Metastatic Liver Carcinoma in the Adrenal Gland (tissue), 2 donors: ENCODE measurements around the genes OR6Y1, OR6K6, PYHIN1, AIM2 and FCRL6.

- PRO-cap, 2 experiments: no peak in any of the 2 experiments
Observed at GRCh38 chr1:157996368-157996866, 3.0 kb downstream of the KIRREL1 start.

- PRO-cap, 2 experiments: no peak in any of the 2 experiments
Observed at GRCh38 chr1:158097464-158097779, 30.7 kb downstream of the SMIM42 start.

GRCh38 chr1:158147547-158148380 is 19.7 kb upstream of the SMIM42 start:
- PRO-cap, 2 experiments: no peak in any of the 2 experiments

DNA sequence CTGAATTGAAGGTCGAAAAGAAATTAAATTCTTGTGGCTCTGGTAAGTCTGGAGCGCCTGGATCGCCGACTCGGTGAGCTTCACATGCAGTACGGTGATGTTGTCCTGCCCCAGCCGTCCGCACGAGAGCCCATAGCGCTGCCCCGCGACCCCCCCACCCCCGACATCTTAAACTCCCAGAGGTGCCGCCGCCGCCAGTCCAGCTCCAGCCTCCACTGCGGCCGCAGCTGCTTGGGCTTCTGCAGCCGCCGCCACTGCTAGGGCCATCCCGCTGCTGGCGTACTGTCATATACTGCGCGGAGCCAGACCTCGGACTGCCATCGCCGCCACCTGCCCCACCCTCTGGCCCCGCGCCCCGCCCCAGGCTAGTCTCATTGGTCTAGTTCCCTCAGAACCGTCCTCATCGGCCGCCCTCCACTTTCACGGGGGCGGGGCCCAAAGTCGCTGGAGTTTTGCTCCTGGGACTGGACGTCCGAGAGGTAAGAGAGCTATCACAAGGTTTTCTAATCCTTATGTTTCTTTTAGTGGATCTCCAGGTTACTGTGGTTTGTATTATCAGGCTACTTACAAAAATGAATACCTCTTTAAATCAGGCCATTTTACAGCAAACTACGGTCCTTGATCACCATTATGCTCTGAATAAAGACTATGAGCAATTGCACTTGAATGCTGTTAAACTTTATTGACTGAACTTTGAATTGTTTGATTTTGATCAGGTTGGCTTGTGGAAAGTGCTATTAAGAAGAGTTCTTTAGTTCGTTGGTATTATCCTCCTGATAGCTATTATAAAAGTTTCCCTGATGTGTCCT is 2.9 kb upstream of the CD1D start:
- PRO-cap, 2 experiments: peak in 2 of 2 experiments; most common plus-strand start position 467 of the sequence (in 2); most common minus-strand start position 284 of the sequence (in 2)

DNA sequence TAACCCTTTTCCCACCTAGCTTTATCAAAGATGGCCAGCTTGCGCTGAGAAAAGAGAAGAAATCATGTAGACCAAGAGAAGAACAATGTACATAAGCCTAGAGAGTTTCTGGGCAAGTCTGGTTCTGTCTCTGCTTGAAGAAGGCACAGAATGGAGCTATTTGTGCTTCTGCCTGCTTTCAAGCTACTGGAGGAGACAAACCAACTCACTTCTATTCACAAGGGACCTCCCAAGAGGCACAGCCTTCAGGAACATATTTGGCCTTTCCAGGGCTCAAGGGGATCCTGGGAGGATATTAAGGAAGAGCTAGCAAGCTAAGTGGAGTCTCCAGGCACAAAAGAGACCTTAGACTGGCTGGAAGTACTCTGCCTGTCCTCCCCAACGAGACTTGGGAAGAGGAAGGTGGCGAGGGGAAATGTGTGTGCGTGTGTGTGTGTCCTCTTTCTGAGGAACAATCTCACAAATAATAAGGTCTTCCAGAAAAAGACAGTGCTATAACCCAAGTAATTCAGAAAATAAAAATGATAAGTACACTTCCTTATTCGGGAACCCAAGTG is at the start of gene OR6Y1:
Gene OR6Y1 (minus strand): TSS at position 124 of the 557 bp plus-strand sequence.
- PRO-cap, 2 experiments: no peak in any of the 2 experiments

- PRO-cap, 2 experiments: no peak in any of the 2 experiments
Observed at GRCh38 chr1:158754462-158755019, at the start of gene OR6K6. Gene OR6K6, plus strand, starts transcription at chr1:158754720.

DNA sequence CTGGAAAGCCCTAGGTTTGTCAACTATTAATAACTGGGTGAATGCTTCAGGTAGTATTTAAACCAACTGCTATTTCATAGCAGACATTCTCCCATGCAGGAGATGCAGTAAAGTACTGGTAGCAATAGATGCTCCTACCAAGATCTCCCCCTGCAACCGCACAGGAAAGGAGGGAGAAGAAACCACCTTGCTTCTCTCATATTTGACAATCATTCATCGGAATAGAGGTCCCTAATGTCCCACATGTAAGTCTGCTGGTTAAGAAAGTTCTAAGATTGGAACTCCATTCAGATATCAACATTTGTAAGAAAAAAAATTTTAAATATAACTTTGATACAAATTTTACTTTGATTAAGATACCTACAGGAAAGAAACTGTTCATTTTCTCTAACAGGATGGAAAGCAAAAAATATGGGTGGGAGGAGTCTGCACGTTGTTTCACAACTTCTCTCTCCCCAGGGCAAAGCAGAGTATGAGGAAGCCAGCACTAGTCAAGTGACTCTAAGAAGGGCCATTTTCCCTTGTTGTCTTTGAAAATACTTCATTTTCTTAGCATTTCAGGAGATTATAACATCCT is at the start of gene PYHIN1:
Gene PYHIN1 (plus strand): TSS at position 468 of the 577 bp plus-strand sequence.
- PRO-cap, 2 experiments: peak in 2 of 2 experiments; most common plus-strand start position 463 of the sequence (in 2)

GRCh38 chr1:158952424-158952934 is 21.1 kb downstream of the PYHIN1 start:
- PRO-cap, 2 experiments: no peak in any of the 2 experiments

DNA sequence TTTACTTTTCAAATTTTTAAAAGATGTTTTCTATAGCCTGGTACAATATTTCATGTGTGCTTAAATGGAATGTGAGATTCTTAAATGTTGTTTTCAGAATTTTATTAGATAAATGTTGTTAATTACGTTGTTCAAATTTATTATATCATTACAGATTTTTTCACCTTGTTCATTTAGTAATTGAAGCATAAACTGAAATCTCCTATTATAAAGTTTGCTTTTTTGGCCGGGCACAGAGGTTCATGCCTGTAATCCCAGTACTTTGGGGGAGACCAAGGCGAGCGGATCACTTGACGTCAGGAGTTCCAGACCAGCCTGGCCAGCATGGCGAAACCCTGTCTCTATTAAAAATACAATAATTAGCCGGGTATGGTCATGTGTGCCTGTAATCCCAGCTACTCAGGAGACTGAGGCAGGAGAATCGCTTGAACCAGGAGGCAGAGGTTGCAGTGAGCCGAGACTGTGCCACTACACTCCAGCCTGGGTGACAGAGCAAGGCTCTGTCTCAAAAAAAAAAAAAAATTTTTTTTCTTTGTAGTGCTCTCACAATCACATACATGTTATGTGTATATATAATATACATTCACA is 1.3 kb downstream of the IFI16 start:
- PRO-cap, 2 experiments: no peak in any of the 2 experiments

GRCh38 chr1:159076713-159077952 is at the start of gene AIM2:
Gene AIM2, minus strand, starts transcription at chr1:159076766.
- PRO-cap, 2 experiments: peak in 2 of 2 experiments; most common minus-strand start chr1:159077221 (in 2)

- PRO-cap, 2 experiments: no peak in any of the 2 experiments
Observed at GRCh38 chr1:159188101-159188800, 16.4 kb upstream of the ACKR1 start.

GRCh38 chr1:159202210-159202936 is 2.3 kb upstream of the ACKR1 start:
- PRO-cap, 2 experiments: no peak in any of the 2 experiments

DNA sequence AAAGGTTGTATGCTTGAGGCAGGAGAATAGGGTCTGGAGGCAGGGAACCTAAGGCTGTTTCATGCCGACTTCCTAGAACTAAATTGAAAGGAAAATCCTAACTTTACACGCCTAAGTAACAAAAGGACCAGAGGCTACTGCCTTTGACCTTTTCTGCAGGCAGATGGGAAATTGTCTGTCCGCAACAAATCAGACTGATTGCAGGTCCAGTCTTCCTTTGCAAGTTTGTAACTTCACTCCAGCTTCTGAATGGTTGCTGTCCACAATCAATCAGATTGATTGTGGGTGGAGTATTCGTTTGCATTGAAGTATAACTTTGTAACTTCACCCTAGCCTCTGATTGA is 25.5 kb downstream of the OR10J1 start:
- PRO-cap, 2 experiments: peak in 2 of 2 experiments; most common minus-strand start position 200 of the sequence (in 2)

- PRO-cap, 2 experiments: peak in 2 of 2 experiments; most common plus-strand start chr1:159581699 (in 1); most common minus-strand start chr1:159581467 (in 2)
Observed at GRCh38 chr1:159581218-159581753, 6.3 kb upstream of the APCS start.

- PRO-cap, 2 experiments: peak in 2 of 2 experiments; most common plus-strand start chr1:159589992 (in 2); most common minus-strand start chr1:159589740 (in 1)
Observed at GRCh38 chr1:159589482-159590256, 2.0 kb downstream of the APCS start.

DNA sequence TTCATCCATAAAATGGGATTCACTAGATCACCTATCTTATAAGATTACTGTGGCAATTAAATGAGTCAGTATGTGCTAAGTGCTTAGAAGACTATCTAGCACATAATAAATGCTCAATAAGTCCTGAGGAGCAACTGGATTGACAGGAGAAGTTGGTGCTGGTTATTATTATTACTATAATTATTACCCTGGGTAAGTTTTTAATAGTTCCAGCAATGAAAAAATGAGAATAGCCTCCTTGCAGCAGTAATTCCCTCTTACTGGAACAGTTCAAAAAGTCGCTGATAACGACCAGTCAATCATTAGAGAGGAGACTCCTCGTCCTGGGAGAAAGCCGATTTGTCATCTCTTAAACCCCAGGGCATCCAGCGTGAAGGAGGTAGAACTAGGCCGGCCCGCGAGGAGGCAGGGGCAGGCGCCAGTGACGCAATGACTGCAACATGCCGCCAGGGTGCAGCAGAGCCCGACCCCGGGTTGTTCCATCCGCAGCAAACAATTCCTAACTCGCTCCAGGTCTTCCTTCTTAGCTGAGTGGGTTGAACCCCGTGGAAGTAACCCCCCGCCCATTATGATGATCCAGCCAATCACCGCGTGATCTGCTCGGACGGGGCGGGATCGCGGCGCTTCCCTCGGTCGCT is 407 bp upstream of the DUSP23 start:
- PRO-cap, 2 experiments: peak in 2 of 2 experiments; most common minus-strand start position 497 of the sequence (in 2)

GRCh38 chr1:159802217-159802655 is at the start of gene FCRL6:
Gene FCRL6, plus strand, starts transcription at chr1:159802360.
- PRO-cap, 2 experiments: no peak in any of the 2 experiments

GRCh38 chr1:159854741-159855404 is 7.6 kb downstream of the VSIG8 start:
- PRO-cap, 2 experiments: peak in 2 of 2 experiments; most common plus-strand start chr1:159855029 (in 1); most common minus-strand start chr1:159854773 (in 2)

GRCh38 chr1:159886314-159886897 is 13.6 kb downstream of the CFAP45 start:
- PRO-cap, 2 experiments: no peak in any of the 2 experiments

DNA sequence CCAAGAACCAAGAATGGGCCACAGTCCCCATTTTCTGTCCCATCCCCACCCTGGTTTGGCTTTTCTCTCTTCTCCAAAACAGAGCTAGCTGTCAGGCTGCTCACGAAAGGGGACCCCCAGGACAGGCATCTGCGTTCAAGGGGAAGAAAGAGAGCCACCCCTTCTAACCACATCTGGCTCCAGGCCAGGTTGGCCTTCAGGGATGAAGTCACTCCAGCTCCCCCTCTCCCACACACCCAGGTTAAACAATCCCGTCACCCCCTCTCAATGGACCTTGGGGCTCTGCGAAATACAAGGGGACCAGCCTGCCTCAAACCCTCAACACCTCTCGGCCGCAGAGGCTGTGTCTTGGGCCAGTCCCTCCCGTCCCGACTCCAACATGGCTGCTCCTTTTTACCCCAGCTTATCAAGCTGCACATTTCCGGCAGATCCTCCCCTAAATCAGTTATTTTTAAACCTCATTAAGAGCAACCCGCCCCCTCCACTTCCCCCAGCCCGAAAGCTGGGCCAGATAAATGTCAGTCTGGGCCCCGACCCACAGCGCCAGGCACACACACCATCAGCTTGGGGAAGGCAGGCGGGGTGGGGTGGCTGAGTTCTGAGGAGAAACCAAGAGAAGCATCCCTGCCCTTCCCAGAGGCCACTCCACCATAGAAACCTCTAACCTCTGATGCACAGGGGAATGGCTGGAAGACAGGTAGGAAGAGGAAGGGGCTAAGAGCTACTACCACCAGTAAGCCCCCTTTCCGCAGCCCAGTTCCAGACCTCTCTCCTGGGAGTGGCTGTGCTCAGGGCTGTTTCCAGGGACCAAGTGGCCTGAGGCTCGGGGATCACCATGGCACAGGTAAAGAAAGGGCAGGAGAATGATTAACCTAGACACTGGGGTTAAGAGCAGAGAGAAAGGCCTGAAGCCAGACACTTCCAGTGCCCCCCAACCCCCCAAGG is 3.2 kb downstream of the TAGLN2 start:
- PRO-cap, 2 experiments: peak in 1 of 2 experiments; most common plus-strand start position 879 of the sequence (in 1); most common minus-strand start position 808 of the sequence (in 1)